Mesenchymal stem cell of adipose (primary cell): ENCODE measurements around a stretch of chr2.

DNA sequence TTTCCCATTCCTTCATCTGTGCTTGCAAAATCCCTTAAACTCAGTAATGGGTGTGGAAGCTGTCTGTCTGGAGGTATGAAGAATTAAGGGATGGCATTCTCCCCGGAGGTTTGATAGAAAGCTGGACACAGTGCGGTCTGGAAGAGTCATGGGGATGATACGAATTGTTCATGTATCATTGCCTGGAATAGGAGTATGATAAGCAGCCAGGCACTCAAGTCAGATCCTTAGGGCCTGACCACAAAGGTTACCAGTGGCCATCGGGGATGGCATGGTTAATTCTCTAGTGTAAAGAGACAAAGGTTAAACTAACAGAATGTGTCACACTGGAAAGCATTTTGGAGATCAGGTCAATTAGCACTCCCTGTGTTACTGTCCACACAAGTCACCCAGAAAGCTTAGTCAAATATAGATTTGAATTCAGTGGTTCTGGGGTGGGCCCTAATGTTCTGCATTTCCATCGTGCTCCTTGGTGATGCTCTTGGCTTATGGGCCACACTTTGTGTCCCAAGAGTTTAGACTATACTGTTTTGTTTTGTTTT is 41.8 kb upstream of the IL1R1 start:
- CAGE, long polyA plus RNA, result no peak

GRCh38 chr2:102114884-102115216 is 27.7 kb upstream of the IL1R1 start:
- CAGE, long polyA plus RNA, result no peak

- CAGE, long polyA plus RNA, result no peak
These were observed 781 bp downstream of the IL1RL2 start for GRCh38 chr2:102187290-102188318.

DNA sequence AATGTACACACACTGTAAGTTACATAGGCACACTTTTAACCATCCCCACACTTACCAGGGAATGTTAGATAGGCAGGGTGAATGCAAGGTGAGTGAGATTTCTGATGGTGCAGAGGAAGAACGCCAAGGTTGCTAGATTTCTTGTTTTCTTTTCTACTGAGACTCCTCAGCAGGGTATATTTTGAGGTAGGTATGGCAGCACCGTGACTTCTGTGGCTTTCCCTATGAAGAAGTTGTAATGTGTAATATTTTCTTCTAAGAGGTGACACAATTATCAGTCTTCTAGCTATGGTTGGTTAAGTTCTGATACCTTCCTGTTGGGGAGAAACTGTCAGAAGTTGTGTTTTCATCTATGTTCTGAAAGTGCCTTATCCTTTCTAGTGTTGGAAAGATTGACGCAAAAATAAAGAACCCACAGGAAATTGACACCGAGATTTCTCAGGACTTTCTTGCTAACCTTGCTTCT is 11.7 kb downstream of the IL18R1 start:
- CAGE, long polyA plus RNA, result no peak

GRCh38 chr2:102387413-102388124 is 32.0 kb downstream of the IL18R1 start:
- CAGE, long polyA plus RNA, result no peak

GRCh38 chr2:102668022-102668578 is 48.7 kb downstream of the SLC9A2 start:
- CAGE, long polyA plus RNA, result no peak

- CAGE, long polyA plus RNA, result no peak
These were observed 51.2 kb downstream of the MFSD9 start for GRCh38 chr2:102685461-102685965.

DNA sequence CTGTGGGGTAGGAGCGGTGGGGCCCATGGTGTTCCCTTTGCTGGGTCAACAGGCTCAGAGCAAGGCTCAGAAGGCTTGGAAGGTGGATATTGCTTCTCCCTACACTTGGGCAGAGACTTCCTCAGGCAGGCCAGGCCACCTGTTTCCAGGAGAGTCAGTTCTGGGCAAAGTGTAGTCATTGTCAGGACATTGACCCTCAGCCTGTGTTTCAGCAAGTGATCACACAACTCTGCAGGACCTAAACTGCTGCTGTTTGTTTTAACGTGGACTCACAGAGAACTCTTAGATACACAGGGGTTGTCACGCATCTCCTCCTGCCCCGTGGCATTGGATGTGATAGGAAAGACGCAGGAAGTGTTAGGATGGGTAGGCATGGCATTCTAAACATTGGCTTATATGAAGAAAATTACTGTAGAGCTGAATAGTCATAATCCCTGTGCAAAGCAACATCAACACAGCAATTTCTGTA is 40.5 kb downstream of the TMEM182 start:
- CAGE, long polyA plus RNA, result no peak

GRCh38 chr2:105373107-105374428 is 25.3 kb downstream of the FHL2 start:
- CAGE, long polyA plus RNA, result no peak

DNA sequence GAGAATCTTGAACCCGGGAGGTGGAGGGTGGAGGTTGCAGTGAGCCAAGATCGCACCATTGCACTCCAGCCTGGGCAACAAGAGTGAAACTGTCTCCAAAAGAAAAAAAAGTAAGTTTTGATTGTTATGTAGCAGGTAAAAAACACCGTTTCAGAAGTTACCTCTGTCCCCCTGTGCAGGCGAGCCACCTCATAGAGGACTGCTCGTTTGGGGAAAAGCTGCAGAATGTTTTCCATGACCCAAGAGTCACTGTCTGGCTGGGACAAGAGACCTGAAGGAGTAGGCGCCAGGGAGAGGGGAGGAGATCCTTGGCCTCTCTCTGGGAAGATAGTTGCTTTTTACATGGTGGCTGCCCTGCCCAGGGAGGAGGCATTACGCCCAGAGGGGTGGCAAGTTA is 21.3 kb downstream of the FHL2 start:
- CAGE, long polyA plus RNA, result no peak

GRCh38 chr2:105379843-105380576 is 18.8 kb downstream of the FHL2 start:
- CAGE, long polyA plus RNA, result no peak

- CAGE, long polyA plus RNA, result no peak
These were observed 69.4 kb upstream of the FHL2 start for GRCh38 chr2:105467919-105468917.

GRCh38 chr2:105490901-105491409 is 92.1 kb upstream of the FHL2 start:
- CAGE, long polyA plus RNA, result no peak

DNA sequence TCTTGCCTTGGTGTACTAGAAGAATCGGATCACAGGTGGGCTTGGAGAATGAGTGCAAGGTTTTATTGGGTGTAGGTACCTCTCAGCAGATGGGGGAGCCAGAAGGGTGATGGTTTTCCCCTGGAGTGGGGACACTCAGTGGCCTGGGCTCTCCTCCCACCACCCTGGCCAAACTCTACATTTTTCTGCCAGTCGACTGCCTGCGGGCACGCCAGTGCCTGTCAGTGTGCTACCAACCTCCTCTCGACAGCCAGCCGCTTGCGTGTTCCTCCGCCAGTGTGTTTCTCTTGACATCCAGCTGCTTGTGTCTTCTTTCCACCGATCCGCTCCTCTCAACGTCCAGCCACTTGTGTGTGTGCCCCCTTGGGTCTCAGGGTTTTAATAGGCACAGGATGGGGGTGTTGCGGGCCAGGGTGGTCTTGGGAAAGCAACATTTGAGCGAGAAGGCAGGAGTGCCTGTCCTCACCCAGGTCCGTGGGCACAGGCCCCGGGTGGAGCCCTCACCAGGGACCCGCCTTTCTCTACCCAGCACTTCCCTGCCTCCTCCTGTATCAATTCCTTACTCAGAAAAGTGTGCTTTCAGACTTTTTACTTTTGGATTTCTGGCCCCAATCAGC is 95.7 kb upstream of the FHL2 start:
- CAGE, long polyA plus RNA, result no peak

GRCh38 chr2:105510960-105511499 is 112.2 kb upstream of the FHL2 start:
- CAGE, long polyA plus RNA, result no peak

DNA sequence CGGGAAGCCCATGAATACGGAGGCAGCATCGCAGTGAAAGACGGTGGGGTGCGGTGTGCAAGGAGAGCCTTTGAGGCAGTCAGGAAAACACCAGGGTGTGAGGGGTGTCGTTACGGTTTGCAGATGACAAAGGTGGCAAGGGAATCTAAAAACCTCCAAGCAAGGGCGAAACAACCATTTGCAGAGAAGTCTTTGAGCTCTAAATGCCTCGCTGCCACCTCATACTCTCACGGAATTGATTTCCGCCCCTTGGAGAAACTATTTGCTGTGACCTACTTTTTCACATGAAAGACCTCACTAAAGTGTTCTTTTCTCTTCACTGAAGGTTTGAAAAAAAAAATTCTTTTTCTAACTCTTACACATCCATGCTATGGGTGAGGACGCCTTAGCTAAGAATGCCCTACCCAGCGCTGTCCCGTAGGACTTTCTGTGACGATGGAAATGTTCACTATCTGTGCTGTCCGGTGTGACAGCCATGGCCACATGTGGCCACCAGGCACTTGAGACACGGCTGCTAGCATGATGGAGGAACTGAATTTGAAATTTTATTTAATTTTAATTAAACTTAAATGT is 169.4 kb upstream of the FHL2 start:
- CAGE, long polyA plus RNA, result no peak

DNA sequence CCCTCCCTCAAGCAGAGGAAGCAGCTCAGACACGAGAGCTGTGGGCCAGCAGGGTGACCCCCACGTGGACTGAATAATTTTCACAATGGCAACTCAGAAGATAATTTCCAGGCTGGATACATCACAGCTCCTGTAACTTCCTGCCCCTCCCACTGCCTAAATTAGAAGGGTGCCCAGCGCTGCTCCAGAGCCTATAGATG is 25.8 kb upstream of the NCK2 start:
- CAGE, long polyA plus RNA, result no peak

DNA sequence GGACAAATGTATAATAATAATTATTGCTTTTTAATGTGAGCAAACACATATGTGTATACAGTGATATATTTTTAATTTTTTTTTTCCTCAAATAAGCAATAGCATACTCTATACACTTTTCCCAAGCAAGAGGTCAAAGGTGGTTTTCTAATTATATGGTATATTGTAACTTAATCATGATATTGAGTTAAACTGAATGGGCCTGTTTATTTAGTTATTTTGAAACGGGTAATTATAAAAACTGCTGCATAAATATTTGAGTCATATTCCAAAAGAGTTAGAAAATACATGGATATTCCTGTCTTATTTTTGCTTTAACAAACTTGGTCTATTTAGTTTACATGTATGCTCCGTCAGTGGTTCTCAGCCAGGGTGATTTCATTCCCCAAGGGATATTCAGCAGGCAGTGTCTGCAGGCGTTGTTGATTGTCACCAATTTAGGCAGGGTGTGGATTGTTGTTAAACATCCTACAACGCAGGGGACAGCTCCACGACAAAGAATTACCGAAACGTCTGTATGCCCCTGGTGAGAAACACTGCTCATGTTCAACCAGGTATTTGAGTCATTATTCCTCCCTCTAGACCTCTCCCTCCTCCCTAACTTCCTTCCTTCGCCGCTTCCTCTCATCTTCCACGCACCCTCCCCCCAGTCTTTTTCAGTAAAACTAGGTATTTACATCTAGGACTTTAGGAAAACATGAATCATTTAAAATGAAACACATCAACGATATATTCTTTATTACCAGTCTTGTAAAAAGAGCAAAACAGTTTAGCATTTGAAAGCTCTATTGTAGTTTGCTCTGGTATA is 50.7 kb downstream of the NCK2 start:
- CAGE, long polyA plus RNA, result no peak

GRCh38 chr2:105800137-105800716 is 55.5 kb downstream of the NCK2 start:
- CAGE, long polyA plus RNA, result no peak

GRCh38 chr2:105825544-105826186 is 81.0 kb downstream of the NCK2 start:
- CAGE, long polyA plus RNA, result no peak